ENCODE measurements around a stretch of chr5.

DNA sequence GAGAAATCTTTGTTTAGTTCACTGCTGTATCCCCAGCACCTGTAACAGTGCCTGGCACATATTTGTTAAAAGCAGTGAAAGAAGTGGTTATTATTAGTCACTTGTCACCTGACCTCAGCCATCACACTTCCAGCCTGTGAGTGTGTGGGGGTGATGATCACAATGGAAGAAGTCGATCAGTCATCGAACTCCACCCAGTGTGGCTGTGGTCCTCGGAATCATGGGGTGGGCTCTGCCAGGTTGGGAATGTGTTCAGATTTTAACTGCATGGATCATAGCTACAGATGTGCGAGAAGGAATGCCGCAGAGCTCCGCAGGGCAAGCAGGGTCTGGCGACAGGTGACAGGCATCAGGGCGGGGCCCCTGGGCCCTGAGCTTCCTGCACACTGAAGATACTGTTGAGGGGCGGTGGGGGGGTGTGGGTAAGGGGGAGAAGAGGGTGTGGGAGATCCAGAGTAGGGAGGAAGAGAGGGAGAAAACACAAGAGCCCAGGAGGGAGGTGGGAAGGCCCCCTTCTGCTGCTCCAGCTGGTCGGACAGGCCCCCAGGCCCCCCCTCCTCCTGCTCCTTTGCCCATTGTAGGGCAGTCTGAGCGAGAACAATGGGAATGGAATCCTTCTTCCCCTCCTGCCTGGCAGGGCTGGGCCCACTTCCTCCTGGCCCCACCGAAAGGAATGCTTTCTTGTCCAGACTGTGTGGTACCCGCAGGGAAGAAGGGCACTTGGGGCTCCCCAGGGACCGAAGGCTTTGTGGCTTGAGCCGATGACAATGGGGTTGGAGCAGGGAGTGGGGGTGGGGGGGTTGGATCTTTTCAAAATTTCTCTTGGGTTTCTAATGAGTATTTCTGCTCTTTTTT is 89.5 kb downstream of the SPRY4 start:
- RAMPAGE, long total RNA: no peak
- RRBS: no CpG with 5 or more reads among the region's 15 CpGs

DNA sequence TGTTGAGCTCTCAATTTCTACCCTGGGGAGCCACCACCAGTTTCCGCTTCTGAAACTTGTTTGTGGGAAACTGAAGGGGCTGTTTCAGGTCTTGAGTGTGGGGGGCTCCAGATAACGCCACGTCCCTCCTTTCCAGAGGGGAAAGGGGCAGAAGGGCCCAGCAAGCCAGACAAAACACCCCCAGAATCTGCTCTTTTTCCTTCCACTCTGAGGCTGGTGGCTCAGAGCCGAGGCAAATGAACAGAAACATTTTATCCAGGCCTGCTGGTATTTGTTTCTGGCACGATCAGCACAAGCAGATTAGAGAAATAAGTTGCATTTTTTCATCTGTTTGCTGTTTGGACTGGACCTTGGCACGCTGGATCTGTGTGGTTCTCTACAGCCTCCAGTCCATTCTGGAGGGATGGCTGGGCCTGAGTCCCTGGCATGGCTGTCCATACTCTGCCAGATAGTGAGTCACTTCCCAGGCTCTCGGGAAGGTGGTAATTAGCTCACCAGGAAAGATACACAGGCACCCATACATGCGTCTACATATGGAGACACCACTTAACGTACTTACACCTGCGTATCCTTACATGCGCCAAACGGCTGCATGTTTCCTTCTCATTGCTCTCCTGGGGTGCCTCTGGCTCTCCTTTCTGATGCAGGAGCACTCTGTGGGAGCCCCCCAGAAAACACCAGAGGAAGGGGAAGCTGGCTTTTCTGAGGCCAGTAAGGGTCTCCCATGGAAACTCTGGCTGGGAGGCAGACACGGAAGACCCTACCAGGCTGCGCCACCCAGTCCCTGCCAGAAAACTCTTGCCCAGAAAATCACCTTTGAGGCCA is 78.6 kb downstream of the SPRY4 start:
- RAMPAGE, long total RNA: no peak
- RRBS: no CpG with 5 or more reads among the region's 14 CpGs

- RAMPAGE, long total RNA: no peak
- RRBS: no CpG with 5 or more reads among the region's 16 CpGs
Measured at GRCh38 chr5:142248862-142249661, 75.8 kb downstream of the SPRY4 start.

DNA sequence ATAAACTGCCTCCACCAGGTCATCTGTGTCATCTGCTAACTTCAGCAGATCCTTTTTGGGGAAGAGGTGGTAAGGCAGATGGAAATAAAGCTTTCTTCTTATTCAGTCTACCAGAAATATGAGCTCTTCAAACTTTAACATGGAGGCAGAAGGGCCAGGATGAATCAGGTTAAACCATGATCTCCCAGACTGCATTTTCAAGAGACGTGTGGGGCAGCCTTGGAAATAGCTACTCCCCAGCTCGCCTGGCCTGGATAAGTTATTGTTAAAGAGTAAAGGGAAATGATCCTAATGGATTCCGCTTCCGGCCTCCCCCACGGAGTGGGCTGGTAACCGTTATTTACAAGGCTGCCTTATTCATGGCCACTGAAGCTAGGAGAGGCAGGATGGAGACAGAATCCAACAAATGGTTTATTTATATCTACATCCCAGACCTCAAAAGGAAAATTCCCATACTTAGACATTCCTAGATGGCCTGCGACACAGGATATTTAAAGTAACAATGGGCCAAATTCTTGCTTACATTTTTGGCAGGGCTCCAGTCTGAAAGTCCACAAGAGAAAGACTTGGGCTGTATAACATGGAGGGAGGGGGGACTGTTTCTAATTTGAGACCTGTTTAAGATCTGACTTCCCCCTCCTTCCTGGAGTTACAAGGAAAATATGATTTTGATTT is 27.9 kb downstream of the SPRY4 start:
- RAMPAGE, long total RNA: no peak
- RRBS: no CpG with 5 or more reads among the region's 7 CpGs

DNA sequence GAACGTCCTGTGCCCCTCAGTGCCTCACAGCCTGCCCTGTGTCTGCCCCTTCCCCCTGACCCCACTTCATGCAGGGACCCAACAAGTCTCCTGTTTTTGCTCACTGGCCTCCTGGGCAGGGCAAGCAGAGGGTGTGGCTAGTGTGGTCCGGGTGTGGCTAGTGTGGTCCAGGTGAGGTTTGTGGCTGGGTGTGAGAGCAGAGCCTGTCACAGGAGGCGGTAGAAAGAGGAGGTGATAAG is 23.4 kb downstream of the SPRY4 start:
- RAMPAGE, long total RNA: no peak
- RRBS: no CpG with 5 or more reads among the region's 3 CpGs

GRCh38 chr5:142342106-142342915 is 17.5 kb upstream of the SPRY4 start:
- RAMPAGE, long total RNA: no peak
- RRBS: no CpG with 5 or more reads among the region's 16 CpGs

GRCh38 chr5:142356659-142357526 is 32.1 kb upstream of the SPRY4 start:
- RAMPAGE, long total RNA: no peak
- RRBS: 1% methylated on average over 49 of the region's 89 CpGs

DNA sequence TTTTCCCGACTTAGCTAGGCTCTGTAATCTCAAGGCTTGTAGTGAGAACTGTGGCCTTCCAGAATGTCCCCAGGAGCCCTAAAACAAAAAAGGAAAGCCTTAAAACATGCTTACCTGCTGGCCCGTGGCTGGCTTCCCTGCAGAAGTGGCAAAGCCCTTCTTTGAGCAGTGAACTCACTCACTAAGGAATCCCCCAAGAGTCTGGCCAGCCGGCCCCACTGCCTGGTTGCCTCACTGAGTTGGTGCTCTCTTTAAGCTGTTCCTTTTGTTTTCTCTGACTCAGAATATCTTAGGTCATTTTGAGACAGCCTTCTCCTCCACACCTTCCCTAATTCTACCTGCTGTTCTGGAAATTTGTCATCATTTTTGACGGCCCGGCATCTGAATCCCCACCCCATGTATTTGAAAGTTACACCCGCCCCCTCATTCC is 41.9 kb downstream of the FGF1 start:
- RAMPAGE, long total RNA: no peak
- RRBS: no CpG with 5 or more reads among the region's 6 CpGs

DNA sequence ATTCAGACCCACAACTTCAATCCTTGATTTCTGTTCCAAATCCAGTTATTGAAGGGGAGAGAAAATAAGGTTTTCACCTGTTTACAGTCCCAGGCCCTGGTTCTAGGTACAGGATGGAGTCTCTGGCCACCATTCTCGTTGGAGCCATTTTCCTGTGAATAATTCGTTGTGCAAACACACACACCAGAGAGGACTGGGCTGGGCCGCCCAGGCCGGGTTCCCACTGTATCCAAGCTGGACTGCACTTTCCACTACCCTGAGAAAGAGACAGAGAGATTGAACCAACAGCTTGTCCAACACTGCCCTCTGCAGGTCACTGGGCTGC is 13.1 kb upstream of the FGF1 start:
- RAMPAGE, long total RNA: no peak
- RRBS: no CpG with 5 or more reads among the region's 4 CpGs

DNA sequence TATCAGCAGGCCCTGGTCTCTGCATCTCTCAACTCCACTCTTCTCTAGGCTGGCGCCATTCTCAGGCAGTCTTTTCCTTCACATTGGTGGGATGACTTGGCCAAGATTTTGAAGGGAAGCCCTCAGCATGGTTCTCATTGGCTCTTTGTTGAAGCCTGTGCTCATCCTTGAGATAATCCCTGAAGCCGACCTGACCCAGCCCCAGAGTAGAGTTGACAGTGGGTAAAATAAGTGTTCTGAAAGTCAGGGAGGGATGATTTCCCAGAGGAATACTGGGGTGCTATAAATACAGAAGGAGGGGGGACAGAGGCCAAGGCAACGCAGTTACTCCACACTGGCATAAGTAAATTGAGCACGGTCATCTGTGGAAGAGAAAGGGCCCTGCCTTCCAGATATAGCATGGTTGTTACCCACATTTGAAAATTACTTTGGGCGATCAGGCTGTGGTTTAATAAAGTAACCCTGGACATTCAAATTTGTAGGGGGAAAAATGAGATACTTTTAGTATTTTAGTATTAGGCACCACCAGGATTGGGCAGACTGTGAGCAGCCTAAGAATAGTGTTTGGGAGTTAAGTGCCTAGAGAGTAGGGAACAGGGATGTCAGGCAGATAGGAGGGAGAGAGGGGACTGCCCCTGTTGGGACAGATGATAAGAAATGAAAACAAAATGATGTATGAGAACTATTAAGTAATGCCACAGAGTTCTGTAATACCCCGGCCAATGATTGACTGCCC is 24.1 kb downstream of the ARHGAP26 start:
- RAMPAGE, long total RNA: no peak
- RRBS: no CpG with 5 or more reads among the region's 6 CpGs

GRCh38 chr5:142825179-142826029 is 55.2 kb downstream of the ARHGAP26 start:
- RAMPAGE, long total RNA: no peak
- RRBS: no CpG with 5 or more reads among the region's 12 CpGs

DNA sequence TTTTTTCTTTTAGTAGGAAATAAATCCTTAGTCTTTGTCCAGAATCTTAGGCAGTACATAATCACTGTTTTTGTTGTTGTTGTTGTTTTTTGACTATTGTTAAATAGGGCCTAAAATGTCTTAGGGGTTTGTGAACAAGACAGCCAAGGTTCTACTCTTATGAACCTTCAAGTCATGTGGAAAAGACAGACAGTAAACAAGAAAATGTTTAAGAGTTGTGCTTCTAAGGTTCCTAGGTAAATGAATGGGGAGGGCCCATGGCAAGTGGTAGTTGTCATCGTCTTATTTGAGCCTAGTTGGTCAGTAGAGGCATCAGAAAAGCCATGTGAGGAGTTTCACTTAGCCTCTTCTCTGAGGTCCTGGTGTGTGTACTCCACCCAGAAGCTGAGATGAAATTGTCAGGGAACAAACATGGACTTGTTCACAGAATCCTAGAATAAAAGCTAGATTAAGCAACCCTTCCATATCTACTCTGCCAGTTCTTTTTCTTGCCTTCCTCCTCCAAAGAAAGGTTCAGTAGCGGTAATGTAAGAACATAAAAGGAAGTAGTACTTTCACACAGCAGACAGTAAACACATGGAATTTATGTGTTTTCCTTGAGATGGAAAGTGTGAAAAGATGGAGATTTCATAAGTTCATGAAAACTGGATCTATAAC is 70.3 kb downstream of the ARHGAP26 start:
- RAMPAGE, long total RNA: no peak
- RRBS: no CpG with 5 or more reads among the region's 2 CpGs

GRCh38 chr5:142857263-142857772 is 87.1 kb downstream of the ARHGAP26 start:
- RAMPAGE, long total RNA: no peak
- RRBS: no CpG with 5 or more reads among the region's 4 CpGs

DNA sequence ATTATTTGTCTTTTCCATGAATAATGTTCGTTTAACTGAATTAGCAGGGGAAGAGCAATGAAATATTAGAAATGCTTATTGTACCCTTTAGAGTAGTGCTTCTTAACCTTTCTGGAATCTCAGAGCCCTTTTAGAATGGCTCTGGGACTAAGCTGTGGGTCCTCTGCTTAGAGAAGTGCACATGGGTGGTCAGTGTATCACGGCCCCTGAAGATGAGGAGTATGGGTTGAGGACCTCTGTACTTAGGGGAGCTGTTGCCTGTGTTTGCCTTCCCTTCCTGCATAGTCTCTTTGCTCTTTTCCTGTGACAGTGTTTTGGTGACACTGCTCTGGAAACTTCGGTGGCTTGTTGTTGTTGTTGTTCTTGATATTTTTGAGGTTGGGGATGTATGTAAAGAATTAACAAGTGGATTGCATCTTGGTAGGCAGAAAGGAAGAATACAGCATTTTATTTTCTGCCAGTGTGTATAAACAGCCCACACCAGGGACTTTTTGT is 199.4 kb downstream of the ARHGAP26 start:
- RAMPAGE, long total RNA: no peak
- RRBS: no CpG with 5 or more reads among the region's 3 CpGs

GRCh38 chr5:143057619-143057850 is 287.4 kb downstream of the ARHGAP26 start:
- RAMPAGE, long total RNA: no peak
- RRBS: no CpG with 5 or more reads among the region's 3 CpGs

DNA sequence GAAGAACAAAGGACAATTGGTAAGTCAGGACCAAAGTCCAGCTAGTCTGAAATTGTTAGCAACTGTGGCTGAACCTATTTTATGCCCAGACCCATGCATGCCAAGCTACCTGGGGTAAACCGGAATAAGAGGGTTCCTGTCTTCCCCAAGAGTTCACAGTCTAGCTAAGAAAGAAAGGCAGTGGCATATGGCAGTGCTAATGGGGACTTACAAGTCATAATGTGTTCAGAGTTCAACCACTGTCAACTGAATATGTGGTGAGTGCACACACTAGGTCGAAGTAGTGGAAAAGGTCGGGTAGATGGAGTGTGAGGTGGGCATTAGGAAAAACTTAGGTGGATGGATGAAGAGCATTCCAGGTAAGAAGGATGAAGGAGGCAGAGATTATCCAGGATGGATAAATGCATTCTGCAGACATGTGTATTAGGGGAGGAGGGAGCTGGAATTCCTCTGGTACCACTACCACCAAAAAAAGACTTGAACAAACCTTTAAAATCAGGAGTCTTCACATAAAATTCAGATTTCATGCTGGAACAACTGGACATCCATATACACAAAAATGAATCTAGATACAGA is 253.2 kb downstream of the NR3C1 start:
- RAMPAGE, long total RNA: no peak
- RRBS: no CpG with 5 or more reads among the region's 3 CpGs

- RAMPAGE, long total RNA: no peak
- RRBS: no CpG with 5 or more reads among the region's 10 CpGs
Measured at GRCh38 chr5:143164854-143165448, 238.5 kb downstream of the NR3C1 start.

DNA sequence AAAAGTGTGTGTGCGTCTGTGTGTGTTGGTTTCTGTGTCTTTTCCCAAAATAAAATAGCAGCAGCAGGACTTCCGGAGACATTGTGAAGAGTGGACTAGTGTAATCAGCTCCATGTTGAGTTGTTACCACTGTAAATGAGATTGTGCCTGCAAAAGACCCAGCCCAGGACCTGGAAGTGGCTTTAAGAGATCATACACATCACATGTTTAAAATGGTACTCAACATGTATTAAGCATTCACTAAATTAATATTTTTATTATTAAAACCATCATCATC is 189.3 kb downstream of the NR3C1 start:
- RAMPAGE, long total RNA: no peak
- RRBS: no CpG with 5 or more reads among the region's 2 CpGs

- RAMPAGE, long total RNA: no peak
- RRBS: no CpG with 5 or more reads among the region's 8 CpGs
Measured at GRCh38 chr5:143280972-143282297, 122.1 kb downstream of the NR3C1 start.

DNA sequence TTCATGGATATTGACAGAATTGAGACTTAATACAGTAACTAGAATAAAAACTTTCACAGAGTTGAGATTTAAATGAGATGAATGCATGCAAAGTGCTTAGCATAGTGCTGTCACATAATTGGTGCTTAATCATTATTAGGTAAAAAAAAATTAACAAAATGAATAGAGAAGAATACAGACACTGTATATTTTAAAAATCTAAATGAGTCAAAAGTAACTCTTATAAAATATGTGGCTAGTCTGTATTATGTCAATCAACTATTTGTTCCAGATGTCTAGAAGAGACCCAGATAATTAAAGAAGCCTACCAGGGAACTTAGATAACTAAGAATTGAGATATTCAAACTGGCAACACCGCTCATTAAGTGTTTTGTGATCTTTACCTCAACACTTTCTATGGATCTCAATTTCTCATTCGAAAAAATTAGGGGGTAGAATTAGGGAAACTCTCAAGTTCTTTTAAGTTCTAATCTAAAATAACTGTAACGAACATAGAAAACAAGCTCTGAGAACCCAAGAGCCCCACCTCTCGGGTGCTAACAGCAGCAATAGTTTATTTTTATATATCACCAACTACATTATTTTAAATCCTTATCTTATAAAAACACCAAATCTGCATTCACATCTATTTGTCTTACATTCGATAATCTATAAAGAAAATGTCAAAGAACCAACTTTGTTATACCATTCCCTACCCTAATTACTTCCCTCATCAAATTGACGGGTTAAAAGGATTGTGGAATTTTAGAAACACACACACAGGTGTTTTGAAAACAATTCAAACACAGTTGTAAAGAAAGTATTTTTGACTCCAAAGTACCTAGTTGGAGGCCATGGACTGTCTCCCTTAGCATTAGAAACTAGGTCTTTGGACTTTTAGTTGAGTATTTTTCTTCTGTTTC is 10.6 kb downstream of the NR3C1 start:
- RAMPAGE, long total RNA: no peak
- RRBS: no CpG with 5 or more reads among the region's 6 CpGs